Left common carotid artery plus branches (tissue), 1 donor: ENCODE results near the genes CYP2R1, CALCB, ABCC8 and LDHAL6A.

DNA sequence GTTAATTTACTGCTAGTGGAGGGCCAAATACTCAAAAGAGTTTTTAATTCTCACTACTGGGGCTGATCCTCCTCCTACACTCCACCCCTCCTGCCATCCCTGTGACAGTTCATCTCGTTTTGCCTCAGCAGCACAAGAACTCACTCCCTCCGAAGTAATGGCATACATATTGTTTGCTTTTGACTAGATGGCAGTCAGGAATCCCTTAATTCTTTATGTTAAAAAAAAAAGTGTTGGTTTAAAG, 1.1 kb downstream of the FAR1 start:
- PRO-cap: no peak

DNA sequence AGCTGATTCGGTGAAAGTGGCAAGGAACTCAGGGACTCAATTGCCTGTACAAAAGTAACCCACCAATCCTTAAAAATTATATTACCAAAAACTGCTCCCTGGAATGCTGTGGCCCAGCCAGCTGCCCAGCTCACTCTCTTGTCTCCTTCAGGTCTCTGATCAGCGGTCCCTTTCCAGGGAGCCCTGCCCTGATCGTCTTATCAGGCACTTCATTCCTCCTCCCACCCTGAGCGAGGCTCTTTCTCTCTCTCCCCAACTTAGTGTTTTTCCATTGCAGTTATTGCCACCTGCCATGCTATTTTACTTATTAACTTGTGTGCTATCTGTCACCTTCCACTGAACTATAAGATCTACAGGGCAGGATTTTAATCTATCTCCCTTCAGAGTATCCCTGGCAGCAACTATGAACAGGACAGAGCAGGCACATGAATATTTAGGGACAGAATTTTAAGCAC, 30.9 kb downstream of the SPON1 start:
- PRO-cap: no peak

DNA sequence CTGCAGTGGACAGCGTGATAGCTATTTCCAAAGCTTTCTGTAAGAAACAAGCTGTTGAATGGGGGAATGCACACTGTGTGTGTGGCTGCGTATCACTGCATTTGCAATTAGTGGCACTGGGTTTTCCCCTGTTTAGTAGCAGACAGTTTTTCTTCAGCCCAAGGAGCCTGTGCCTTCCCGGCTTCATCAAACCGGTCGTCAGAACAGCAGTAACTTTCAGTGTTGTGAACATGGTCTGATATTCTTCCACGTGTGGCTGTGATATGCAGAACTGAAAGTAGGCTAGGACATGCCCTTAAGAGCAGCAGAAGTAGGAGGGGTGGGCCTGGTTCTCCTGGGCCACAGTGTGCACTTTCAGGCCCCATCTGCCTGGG, 121.4 kb downstream of the RRAS2 start:
- PRO-cap: no peak

- PRO-cap: no peak
Observed at GRCh38 chr11:14271229-14272073, 87.5 kb downstream of the RRAS2 start.

- PRO-cap: no peak
Observed at GRCh38 chr11:14554665-14555505, 34.7 kb upstream of the PSMA1 start.

- PRO-cap: no peak
Observed at GRCh38 chr11:14759430-14759633, 115.7 kb downstream of the PDE3B start.

GRCh38 chr11:14891896-14892830, at the start of gene CYP2R1:
Gene CYP2R1, minus strand, starts transcription at chr11:14892231.
- PRO-cap: bidirectional peak, plus-strand start at chr11:14892388, minus-strand start at chr11:14892229

- PRO-cap: no peak
Observed at GRCh38 chr11:14974102-14974502, 2.0 kb upstream of the CALCA start.

DNA sequence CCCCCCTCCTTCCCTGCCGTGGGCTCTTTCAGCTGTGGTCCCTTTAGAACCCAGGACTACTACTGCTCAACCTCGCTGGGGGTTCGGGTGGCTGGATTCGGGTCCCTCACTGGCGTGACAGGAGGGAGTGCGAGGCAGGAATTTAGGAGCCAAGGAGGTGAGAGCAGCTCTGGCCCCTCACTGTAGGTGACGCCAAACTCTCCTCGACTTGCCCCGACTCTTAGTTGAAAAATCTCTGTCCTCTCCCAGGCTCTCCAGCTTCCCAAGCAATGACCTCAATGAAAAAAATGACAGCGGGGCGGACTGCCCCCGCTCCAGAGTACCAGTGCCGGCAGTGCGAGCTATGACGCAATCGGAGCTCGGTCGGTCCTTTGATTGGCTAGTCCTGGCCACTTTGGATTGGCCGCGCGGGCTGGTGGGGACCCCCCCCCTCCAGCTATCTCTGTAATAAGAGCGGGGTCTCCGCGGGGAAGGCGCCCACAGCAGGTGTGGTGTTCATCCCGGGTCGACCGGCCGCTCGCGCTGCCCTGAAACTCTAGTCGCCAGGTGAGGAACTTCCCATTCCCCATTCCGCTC, at the start of gene CALCB:
Gene CALCB, plus strand, starts transcription at position 476 of the 576 bp plus-strand sequence.
- PRO-cap: no peak

DNA sequence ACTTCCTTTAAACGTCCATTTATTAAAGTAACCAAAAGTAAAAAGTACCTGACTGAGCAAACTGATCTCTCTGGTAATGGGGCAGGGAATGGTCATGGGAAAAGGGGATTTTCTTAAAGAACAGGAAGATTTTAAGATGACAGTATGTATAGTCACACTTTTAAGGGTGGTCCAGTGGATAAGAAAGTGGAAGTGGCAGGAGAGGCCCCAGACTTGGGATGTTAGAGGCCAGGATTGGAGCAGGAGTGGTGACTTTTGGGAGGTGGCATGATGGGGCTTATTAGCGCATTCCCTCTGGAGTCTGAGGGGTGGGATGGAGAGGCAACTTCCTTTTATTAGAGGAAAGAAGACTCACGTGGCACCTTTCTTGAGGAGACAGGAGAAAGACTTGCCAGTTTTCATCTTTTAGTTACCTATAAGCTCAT, 261.3 kb downstream of the INSC start:
- PRO-cap: no peak

GRCh38 chr11:15816029-15817134, 540.0 kb downstream of the SOX6 start:
- PRO-cap: no peak

DNA sequence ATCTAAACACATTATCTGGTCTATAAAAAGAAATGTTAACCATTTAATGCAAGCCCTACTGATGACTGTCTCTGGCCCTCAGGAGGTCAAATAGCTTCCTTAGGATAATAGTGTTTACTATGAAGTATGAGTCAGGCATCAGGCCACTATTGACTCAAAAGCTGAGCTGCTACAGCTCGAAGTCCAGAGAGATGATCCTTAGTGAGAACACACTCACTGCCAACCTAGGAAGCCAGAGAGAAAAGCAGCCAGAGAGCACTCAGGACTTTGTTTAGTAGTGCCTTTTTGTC, 171.8 kb downstream of the SOX6 start:
- PRO-cap: no peak

DNA sequence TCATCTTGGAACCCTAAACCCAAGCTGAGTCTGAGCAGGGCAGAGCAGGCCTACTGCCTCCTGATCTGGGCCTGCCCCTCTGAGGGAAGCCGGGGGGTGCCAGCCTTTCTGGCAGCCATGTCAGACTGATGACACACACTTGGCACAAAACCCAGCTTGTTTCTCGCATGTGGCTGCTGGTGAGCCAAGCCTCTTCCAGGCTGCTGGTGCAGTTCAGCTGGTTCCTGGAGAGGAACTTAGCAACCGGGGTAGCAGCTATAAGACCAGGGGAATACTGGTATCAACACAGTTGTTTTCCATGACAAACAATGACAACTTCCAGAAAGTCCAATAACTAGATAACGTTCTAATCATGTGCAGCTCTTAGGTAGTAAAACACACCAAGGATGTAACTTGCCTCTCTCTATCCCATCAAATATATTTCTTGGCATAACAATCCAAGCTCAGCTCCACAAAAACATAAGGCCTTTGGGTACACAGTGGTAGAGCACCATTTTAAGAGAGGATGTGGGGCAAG, 71.9 kb downstream of the C11orf58 start:
- PRO-cap: no peak

- PRO-cap: no peak
Observed at GRCh38 chr11:16936739-16937218, 77.4 kb downstream of the PLEKHA7 start.

- PRO-cap: no peak
Observed at GRCh38 chr11:16974787-16975325, 39.4 kb downstream of the PLEKHA7 start.

GRCh38 chr11:17388978-17389905, 783 bp upstream of the KCNJ11 start:
- PRO-cap: no peak

GRCh38 chr11:17476287-17477223, at the start of gene ABCC8:
Gene ABCC8, minus strand, starts transcription at chr11:17476845.
- PRO-cap: no peak

DNA sequence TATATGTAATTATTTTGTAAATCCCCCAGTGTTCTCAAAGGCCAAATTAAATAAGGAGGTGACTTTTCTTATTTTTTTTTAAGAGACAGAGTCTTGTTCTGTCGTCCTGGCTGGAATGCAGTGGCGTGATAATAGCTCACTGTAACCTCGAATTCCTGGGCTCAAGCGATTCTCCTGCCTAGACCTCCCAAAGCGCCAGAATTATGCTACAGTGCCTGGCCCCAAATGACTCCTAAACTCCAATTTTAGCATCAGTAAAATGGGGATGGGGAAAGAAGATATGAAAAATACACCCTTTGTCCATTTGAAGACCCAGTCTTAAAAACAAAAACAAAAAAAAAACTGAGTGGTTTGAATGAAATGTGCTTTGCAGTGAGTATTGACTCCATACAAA, 863 bp downstream of the GTF2H1 start:
- PRO-cap: no peak

GRCh38 chr11:18398871-18399323, 4.5 kb downstream of the LDHA start:
- PRO-cap: no peak

- PRO-cap: no peak
Observed at GRCh38 chr11:18455475-18456258, at the start of gene LDHAL6A. Gene LDHAL6A, plus strand, starts transcription at chr11:18455856.